H7 (cell line): ENCODE data around the genes MMP23B and CALML6.

GRCh38 chr1:1386984-1387680 is 12.0 kb downstream of the CCNL2 start:
- RAMPAGE, long total RNA, result no peak

GRCh38 chr1:1397759-1399037 is 937 bp downstream of the CCNL2 start:
- RAMPAGE, long total RNA, result no peak

- RAMPAGE, long total RNA, result no peak
These were observed 3.0 kb upstream of the CCNL2 start for GRCh38 chr1:1401693-1403051.

DNA sequence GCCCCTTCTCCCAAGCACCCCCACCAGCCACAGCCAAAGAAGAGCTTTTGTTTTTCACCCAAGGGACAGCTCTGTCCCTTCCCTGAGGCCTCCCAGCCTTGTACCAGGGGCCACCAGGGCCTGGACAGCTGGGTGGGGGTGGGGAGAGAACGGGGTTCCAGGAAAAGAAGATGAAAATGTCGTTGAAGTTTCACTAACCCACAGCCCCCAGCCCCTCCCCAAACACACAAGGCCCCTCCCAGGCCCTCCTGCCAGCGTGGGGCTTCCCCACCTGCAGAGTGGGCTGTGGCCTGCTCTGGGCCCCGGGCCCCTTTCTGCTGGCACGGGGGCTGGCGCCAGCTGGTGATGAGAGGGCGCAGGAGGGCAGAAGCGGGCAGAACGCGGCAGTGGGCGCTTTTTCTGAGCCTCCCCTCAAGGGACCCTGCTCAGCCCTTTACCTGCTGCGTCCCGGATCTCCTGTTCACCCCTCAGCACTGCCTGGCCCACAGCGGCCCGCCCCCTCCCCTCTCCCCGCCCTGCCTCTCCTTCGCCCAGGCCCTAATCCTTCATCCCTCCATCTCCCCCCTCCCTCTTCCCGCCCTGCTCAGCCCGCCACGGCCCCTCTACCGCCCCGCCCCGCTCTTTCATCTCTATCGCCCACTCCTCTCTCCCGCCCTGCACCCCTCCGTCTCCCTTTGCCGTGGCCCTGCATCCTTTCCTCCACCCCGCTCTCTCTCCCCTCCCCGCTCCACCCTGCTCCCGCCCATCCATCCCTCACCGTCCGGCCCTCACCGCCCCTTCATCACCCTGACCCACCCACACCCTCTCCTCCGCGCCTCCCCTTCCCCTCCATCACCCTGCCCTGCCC is 1.1 kb downstream of the TMEM88B start:
- RAMPAGE, long total RNA, result no peak

DNA sequence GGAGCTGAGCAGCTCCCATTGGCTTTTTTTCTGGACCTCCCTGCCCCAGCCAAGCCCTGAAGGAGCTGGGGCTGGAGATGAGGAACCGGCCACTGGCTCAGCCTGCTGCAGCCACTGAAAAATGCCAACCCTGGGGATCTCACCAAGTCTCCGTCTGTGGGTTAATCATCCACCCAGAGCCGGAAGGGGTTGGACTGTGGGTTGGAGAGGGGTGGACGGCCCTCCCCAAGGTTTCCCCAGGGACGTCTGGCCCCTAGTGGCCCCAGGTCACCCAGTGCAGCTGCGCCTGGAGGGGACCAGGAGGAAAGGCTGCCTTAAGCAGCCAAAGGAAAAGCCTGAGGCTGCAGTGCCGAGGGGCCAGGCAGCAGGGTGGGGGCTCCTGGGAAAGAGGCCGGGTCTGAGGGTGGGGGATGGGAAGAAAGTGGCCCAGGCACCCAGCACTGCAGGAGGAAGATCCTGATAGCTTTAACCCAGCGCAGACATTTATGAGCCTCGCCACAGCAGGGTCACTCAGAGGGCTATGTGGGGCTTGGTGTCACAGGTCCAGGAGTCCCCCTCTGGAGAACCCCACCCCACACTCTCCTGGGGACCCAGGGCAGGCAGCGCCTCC is 2.6 kb downstream of the VWA1 start:
- RAMPAGE, long total RNA, result no peak

DNA sequence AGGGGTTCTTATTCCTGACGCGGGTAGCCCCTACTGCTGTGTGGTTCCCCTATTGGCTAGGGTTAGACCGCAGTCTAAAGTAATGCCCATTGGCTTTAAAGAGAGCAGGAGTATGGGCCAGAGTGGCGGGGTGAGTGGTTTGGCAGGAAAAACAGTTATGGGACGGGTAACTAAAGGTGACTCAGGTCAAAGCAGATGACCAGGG is 1.0 kb upstream of the ATAD3B start:
- RAMPAGE, long total RNA, result no peak

GRCh38 chr1:1631510-1632575 is at the start of gene MMP23B:
TSS of gene MMP23B (plus strand) at chr1:1632173.
- RAMPAGE, long total RNA, result no peak

DNA sequence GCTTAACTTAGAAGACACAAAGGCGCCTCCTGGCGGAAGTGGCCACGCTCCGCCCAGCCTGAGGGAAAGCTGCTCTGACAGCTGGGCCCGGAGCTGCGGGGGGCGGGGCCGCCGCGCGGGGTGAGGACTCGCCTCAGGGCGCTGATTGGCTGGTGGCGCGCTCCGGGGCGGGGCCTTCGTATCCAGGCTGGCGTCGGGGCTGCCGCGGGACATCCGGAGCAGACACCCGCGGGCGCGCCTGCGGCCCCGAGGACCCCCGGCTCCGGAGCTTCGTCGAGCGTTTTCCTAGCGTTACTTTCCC is 693 bp upstream of the SLC35E2B start:
- RAMPAGE, long total RNA, result no peak

DNA sequence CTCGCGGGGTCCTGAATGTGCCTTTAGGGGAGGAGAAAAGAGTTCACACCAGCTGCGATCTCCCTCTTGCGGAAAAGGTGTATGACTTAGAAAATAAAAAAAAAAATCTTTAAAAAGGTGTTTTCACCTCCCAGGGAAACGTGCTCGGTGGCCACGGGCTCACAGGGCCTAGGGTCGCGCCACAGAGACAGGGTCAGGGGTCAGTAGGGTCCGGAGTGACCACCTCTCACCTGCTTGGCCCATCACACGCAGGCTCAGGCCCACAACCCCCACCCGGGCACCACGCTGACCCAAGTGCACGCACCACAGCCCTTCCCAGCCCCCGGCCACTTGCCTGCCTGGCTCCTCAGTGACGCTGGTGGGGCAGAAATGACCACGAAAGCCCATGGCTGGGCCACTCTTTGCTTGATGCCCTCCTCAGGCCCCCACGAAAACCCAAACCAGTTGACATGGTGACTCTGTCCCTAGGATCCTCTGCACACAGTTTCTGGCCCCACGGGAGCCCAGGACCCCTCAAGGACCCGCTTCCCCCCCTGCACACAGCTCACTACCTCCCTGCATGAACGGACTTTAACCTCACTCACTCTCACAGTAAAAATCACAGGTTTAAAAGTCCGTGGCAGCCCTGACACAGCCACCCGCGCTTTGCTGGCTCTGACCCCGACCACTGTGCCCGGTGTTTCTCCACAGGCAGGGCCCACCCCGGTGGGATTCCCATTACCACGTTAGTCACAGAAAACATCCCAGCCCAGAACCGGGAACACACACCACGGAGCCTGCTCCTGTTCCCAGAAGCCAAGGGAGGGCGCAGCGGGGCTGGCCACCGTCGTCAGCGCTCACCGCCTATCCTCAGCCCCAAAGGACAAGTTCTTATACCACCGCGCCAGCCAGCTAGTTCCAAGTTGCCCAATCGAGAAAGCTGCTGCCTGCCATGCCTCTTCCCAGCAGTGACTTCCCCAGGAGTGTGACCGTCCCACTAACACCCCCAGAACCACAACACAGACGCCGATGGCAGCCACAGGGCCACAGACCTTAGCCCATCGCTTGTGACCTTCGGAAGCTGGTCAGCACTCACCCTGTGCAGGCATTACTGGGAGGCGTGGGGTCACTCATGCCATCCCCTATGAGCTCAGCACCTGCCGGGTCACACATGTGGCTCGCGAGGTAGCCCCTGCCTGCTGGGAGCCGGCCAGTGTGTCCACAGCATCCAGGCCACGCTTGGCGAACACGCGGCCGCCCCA is 20.6 kb downstream of the NADK start:
- RAMPAGE, long total RNA, result no peak

DNA sequence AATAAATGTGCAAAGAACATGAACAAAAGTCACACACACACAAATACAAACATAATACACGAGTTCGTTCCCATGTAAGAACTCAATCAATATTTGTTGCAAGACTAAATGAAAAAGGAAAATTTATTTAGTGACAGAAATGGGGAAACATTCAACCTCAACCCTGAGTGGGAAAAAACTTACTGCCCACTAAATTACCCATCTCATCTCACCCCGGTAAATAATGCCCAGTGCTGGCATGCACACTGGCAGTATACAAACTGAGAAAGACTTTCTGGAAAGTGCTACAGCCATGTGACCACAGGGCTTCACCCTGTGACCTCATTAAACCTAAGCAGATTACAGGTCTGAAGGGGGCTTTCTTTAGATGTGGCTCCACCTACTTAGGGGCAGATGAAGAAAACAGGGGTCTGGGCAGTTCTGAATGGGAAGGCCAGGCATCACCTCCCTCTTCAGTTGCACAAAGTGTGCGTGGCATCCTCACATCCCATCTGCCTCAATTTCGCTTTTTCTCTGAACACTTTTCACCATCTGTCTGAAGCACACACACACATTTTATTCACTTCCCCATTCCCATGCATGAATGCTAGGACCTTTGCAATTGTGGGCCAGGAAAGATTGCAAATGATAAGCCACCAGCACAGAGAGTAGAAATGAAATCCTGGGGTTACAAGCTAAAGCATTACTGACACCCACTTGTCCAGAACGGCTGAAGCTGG is 2.9 kb downstream of the NADK start:
- RAMPAGE, long total RNA, result no peak

DNA sequence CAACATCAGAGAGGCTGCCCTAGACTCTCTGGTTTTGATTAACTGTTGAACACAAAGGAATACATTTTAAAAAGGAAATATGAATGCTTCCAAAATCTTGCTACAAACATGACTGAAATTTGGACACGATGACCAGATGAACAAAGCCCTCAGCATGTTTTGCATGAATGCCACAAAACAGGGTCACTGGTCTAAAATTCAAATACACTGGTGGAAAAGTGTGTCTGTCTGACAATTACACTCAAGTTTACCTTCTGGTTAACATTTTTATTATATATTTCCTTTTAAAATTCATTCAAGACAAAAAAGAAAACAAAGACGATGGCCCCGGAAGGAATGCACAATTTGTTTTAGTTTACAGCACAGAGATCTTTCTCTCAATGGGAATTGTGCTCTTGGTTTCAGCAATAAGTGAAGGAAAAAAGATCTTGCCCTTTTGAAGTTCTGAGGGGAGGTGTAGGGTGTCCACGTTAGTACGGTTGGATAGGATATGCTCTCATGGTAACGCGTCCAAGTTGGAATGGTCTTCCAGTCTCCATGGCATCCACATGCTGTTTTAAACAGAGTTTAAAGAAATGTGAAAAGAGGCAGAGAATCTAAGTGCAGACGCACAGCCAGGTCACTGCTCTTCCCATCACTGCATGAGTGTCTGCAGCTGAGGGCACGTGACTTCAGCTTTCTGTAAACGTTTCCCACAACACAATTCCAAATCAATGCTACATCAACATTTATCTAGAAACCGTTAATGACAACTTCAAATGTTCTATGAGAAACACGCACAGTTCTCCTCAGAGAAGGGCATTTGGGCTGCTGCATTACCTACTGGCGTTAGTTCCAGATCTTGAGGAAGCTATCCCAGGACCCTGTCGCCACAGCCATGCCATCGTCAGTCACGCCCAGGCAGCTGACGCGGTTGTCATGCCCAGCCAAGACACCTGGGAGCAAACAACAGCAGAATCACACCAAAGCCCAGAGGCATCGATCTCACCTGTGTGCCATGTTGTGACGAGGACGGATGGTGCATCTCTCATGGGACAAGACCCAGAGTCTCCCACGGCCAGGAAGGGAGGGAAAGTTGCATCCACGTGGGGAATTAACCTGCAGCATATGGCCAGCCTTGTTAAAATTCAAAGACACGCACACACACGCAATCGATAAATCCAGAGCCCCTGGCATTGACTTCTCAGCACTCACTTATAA is 8.6 kb upstream of the NADK start:
- RAMPAGE, long total RNA, result no peak

GRCh38 chr1:1914806-1915510 is at the start of gene CALML6:
TSS of gene CALML6 (plus strand) at chr1:1915260.
- RAMPAGE, long total RNA, result no peak

DNA sequence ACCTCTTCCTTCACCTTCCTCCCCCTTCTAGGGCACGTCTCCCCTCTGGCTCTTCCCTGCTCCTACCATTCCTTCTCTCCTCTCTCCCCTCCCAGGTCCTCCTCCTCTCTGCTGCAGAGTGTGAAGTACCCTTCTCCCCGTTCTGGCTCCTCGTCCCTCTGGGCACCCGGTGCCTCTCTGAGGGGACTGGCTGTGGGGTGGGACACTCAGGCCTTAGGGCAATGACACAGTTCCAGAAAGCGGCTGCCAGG is 2.2 kb downstream of the PRKCZ start:
- RAMPAGE, long total RNA, result no peak

GRCh38 chr1:2190501-2191139 is 4.0 kb downstream of the FAAP20 start:
- RAMPAGE, long total RNA, result no peak

- RAMPAGE, long total RNA, result no peak
These were observed 10.5 kb upstream of the FAAP20 start for GRCh38 chr1:2204976-2205661.

DNA sequence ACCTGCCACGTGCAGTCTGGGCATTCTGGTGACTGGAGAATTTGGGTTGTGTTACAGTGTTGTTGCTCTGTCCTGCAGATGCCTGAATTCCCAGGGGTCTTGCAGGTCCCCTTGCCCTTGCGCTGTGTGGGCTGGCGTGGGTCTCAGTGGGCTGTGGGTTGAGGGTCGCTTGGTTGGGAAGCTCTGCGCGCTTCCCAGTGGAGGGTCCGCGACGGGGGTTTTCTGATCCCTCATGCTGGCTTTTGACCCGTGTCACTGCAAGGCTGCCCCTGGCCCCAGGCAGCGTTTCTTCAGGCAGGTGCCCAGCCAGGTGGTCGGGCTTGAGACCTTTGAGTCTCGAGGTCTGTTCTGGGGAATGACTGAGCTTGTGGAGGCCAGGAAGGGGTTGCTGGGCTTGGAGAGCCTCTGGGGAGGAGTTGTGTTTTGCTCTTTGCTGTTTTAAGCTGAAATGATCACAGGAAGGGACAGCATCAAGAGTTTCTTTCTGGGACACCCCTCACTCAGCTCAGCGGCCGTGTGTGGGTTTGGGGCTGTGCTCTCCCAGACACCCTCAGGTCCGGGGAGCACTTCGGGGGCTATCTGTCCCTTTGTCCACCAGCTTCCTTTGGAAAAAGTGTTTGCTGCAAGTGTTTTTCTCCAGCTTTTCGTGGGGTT is 5.4 kb downstream of the SKI start:
- RAMPAGE, long total RNA, result no peak

GRCh38 chr1:2246108-2246975 is 18.2 kb downstream of the SKI start:
- RAMPAGE, long total RNA, result no peak

GRCh38 chr1:2262140-2262871 is 34.2 kb downstream of the SKI start:
- RAMPAGE, long total RNA, result no peak

- RAMPAGE, long total RNA, result no peak
These were observed 56.9 kb downstream of the SKI start for GRCh38 chr1:2284914-2285531.

- RAMPAGE, long total RNA, result no peak
These were observed 78.3 kb downstream of the SKI start for GRCh38 chr1:2306523-2306675.